ENCODE measurements around the gene CREB5.

DNA sequence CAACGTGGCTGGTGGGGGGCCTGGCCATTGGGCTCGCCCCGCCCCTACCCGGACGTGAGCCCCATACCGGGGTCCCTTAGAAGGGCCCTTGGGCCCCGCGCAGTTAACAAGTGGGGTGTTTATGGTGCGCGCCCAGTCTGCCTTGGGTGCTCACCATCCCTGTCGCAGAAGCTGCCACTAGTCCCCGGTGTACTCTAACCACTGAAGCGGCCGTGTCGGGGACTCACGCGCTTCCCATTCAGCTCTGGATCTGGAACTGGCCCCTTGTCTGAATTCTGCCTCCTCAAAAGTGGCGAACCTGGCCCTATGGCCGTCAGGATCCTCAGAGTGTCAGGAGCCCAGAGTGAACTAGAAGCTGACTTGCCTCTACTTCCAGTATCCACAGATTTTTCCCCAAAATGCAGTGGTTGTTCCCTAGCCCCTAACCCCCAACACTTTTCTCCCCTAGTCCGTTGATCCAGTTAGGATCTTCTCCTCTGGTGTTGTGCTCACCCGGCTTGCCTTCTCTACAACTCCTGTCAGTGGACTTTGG is 494 bp upstream of the HOXA10 start:
- PRO-cap: no peak
- RAMPAGE, long total RNA, 4 experiments: no peak in any of the 4 experiments

DNA sequence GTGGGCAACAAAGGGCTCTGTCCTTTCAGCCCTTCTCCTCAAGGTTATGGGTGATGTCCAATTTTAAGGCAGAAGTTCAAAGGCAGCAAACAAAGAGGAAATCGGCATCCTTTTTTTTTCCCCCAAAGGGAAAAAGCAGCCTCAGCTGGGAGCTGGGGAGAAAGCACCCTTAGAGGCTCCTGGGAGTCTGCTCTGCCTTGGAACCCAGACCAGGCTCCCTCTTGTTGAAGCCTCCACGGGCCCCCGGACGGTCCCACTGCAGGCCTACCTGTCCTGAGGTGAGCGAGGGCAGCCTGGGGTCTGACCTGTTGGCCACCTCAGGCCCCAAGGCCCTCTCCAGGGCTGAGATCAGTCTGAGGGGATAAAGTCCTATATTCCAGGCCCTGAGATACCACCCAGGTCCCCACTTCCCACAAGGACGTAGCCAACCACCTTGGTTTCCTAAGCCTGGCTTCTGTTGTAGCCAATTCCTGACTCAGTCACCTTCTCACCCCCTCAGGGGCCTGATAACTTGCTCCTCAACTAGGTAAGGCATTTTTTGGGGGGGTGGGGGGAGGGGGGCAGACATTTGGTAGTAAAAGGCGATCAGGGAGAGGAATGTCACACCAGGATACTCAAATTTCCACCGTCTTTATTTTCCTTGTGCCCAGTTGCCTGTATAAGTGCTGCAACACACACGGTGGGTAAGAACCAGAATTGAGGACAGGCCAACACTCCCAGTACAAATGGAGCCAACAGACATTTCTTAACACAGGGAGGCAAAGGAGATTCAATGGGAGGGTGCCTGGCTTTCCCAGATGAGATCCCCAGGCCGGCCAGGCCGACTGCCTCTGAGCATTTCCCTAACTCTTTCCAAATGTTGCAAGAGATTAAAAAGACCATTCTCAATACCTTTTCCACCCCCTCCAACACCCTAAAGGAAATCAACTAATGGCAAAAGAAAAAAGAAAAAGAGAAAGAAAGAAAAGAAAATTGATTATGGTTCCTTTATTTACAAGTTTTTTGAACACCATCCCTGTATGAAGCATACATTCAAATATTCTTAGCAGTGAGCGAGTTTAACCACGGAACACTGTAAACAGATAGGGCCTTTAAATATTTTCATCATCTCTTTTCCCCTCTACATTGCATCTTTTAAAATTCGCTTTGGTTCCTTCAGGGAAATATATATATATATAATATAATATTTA is 4.1 kb downstream of the HOXA11 start:
- PRO-cap: no peak
- RAMPAGE, long total RNA, 4 experiments: no peak in any of the 4 experiments

GRCh38 chr7:27197353-27198209 is 2.3 kb downstream of the HOXA13 start:
- PRO-cap: no peak
- RAMPAGE, long total RNA, 4 experiments: no peak in any of the 4 experiments

DNA sequence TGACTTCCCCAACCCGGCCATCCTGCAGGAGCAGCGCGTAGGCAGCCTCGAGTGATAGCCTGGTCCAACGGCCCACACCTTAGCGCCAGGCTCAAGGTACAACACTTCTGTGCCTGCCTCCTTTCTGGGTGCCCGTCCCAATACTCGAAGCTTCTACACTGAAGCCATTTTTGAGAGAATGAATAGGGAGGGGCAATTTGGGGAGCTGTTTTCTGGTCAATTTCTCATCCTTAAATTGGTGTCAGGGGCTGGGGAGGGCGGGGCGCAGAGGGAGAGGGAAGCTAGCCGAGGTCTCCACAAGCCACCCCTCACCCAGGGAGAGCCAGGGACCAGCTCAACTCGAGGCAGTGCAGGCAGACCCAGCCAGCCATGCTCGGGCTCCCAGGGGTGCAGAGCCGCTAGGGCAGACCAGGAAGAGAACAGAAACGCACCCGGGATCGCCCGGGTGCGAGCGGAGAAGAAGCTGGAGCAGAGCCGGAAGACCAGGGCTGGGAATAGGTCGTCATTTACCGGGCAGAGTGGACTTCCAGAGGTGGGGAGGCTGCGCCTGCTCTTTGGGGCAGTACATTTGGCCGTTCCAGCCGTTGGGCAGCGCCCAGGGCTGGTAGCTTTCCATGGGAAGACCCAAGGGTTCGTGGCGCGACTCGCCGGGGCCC is 1.1 kb downstream of the HOXA13 start:
- PRO-cap: no peak
- RAMPAGE, long total RNA, 4 experiments: no peak in any of the 4 experiments

DNA sequence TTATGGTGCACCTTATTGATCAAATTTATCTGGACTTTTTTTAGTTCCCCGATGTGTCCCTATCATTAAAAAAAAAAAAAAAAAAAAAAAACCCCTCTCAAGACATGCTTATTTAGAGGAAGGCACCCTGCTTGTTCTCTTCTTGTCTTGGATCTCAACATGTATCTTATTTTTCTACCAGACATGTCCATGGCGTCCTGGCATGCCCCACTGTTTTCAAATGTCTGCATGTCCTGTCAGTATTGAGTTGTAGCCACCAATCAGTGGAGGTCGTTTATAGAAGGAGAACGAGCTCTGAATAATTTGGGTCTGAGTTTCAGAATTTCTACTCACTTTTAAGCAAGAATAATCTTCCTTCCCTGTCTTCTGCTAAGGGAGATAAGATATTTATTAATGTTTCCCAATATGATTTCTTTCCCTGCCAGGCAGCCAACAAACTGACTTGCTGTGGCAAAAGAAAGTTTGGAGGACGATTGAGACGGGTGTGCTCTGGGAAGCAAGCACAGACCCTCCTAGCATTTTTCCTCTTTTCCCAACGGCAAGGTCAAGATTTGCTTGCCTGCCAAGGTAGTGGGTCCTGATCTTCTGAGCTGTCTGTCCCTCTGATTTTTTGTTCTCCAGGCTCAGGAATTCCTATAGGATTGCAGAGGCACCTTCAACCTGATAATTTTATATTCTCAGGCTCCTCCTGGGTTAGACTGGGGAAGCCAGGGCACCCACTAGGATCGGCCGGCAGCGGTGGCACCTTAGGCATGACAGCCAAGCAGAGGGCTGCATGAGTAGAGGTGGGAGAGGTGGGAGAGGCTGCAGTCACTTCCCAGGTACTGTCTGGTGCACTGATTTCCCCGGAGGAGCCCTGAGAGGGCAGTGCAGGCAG is 3.1 kb upstream of the HOXA13 start:
- PRO-cap: no peak
- RAMPAGE, long total RNA, 4 experiments: no peak in any of the 4 experiments

DNA sequence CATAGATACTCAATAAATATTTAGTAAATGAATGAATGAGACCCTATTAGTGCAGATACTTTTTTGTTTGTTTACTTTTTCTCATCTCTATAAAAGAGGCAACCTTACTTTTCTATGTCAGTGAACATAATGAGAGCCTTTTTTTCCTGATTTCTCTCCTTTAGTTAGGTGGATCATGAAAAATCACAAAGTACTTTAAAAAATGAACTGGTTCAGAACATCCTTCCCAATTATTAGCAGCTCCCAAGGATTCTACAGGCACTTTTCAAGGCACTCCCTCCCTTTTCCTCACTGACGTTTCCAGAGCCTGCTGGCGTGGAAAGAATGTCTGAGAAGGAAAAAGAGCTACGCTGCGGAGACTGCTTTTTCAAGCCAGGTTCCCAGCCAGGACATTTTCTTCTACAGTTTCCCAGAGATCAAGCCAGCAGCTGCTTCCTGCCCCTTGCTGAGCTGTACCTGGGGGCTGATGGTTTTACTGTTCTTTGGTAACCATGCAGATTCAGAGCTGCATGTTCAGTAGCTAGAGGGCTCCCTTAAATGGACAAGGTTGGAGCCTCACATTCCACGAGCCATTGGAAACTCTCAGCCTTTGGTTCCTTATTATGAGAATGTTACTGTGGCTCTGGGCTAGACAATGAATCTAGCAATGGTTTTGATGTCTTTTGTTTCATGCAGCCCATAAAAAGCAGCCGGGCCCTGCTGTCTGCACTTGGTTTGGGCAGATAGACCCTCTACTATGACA is 133.3 kb downstream of the EVX1 start:
- PRO-cap: no peak
- RAMPAGE, long total RNA, 4 experiments: no peak in any of the 4 experiments

- PRO-cap: no peak
- RAMPAGE, long total RNA, 4 experiments: no peak in any of the 4 experiments
Observed at GRCh38 chr7:27603711-27604899, 58.6 kb downstream of the HIBADH start.

- PRO-cap: no peak
- RAMPAGE, long total RNA, 4 experiments: no peak in any of the 4 experiments
Observed at GRCh38 chr7:27617193-27618129, 45.2 kb downstream of the HIBADH start.

- PRO-cap: bidirectional peak, plus-strand start at chr7:27663148, minus-strand start at chr7:27662849
- RAMPAGE, long total RNA, 4 experiments: no peak in any of the 4 experiments
Observed at GRCh38 chr7:27663065-27663359, 329 bp upstream of the HIBADH start.

DNA sequence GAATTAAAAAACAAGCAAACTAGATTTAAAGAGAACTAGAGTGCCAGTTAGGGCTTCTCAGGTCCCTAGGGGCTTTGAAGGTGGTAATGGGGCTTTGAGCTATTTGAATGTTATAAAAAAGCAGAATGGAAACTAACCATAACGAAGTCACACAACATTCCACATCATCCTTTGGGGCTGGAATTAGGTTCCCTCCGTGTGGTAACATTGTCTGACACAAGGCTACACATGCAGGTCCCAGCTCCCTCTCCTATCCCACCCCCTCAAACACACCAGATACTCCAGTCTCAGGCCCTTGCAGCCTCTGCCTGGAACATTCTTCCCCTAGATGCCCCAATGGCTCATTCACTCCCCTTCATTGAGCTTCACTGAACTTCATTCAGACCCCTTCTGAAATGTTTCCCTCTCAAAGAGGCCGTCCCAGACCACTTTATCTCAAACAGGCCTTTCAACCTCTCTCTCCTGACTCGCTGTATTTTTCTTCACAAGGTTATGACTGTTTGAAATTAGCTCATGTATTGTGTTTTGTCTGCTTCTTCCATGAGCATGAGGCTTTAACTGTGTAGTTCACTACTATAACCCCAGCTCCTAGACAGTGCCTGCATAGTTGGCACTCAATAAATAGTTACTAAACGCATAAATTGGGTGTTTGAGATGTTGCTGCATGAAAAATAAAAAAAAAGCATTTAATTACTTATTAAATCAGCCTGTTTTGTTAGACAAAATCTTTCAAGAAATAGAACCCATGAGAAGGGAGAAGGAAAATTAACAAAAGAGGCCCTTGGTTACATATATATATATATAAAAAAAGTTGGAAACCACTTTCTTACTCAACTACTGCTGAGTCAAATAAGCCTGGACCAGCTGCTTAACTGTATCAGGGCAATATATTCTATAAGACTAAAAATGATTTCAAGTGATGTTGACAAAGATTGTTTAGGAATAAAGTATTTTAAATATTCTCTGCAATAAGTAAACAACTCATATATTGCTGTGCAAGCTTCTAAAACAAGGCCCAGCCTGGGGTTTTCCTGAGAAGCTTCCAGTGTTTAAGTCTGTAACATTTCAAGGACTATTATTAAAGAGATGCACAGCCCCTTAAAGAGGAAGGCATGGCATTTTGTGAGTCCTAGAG is 14.9 kb downstream of the JAZF1 start:
- PRO-cap: no peak
- RAMPAGE, long total RNA, 4 experiments: no peak in any of the 4 experiments

DNA sequence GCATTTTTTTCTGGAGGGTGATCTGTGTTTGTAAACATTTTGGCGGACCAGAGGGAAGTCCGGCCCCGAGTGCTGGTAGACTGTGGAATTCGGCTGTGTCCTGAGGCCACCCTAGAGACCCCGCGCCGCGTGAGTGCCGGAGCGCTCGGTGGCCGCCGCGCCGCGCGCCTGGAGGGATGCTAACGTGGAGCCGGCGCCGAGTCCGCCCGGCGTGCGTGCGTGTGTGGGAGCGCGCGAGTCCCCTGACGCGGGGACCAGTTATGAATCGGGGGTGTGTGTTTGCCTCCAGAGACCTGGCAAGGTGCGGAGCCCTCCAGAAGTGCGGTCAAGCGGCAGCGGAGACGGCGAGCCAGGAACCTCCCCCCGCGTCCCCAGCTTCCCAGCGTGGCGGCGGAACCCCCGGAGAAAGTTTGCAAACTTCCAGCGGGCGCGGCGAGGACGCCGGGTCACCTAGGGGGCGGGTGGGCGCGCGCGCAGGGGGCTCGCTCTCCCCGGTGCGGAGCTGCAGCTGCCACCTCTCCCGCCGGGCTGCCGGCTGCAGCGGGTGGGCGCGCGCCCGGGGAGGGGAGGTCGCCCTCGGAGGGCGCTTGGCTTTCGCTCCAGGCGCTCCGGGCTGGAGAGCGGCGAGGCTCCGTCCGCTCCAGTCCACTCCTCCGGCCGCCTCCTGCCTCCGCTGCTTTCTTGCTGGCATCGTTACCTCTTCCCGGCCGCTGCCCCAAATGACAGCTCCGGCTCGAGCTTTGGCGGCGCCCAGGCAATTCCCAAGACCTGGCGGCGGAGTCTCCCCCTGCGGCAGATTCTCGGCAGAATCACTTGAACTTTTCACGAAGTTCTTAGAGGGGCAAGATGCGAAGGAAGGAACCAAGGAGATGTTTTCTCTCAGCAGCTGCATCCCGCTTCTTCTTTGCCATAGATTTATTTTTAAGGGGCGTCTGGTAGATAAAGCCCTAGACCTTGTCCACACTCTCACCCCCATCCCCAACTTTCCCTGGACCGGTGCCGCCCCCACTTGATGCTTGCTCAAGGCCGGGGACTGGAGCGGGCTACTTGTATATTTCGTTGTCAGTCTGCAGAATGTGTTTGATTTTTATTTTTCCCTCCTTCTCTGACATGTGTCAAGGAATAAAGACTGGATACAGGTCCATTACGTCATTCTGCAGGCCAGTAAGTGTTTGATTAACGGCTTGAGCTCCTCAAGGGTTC is 2.3 kb upstream of the CREB5 start:
- PRO-cap: bidirectional peak, plus-strand start at position 288 of the sequence, minus-strand start at position 184 of the sequence; bidirectional peak, plus-strand start at position 764 of the sequence, minus-strand start at position 666 of the sequence
- RAMPAGE, long total RNA, 4 experiments: no peak in any of the 4 experiments

- PRO-cap: no peak
- RAMPAGE, long total RNA, 4 experiments: no peak in any of the 4 experiments
Observed at GRCh38 chr7:28412137-28412748, at the start of gene CREB5. Gene CREB5, plus strand, starts transcription at chr7:28412518.

GRCh38 chr7:28623285-28623696 is 211.0 kb downstream of the CREB5 start:
- PRO-cap: no peak
- RAMPAGE, long total RNA, 4 experiments: no peak in any of the 4 experiments

GRCh38 chr7:28926888-28927377 is 31.2 kb downstream of the TRIL start:
- PRO-cap: no peak
- RAMPAGE, long total RNA, 4 experiments: no peak in any of the 4 experiments

DNA sequence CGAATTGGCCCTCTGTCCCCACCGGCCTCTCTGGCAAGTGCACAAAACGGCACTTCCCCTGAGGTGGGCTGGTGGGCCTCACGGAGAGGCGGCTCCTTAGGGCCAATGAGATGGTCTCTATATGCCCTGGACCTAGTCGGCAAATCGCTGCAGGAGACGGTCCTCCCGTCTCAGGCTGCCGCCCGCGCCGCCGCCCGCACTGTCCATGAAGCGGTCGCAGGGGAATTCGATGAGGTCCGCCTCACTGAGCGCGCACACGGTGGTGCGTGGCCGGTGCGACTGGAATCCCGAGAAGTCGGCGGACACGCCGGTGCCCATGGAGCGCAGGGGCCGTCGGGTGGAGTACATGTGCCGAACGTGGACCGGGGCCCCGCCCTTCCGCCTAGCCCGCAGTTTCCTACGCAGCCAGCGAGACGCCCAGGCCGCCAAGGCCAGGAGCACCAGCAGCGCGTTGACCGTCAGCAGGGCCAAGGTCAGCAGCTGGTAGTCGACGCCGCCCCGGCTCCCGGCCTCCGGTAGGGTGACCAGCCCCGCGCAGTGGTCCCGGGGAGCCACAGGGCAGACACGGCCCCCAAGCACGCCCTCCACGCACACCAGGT is 2.6 kb downstream of the TRIL start:
- PRO-cap: no peak
- RAMPAGE, long total RNA, 4 experiments: no peak in any of the 4 experiments

DNA sequence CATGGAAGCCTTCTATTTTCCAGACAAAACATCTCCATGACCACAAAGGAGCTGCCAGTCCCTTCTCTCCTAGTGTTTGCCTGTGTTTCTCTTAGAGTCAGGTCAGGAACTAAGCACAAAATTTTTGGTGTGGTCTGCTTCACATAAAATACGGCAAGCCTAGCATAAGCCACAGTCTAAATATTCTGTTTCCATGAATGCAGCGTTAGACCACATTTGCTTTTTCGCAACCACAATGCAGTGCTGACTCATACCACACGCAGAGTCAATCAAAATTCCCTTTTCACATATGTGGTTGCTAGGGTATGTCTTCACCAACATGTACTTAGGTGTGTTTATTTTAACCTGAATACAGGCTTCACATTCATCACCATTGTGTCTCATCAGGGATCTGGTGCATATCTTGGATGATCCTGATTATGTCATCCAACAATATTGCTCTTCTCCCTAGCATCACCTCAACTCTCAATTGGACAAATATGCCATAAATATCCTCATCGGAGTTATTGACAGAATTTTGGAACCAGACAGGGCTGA is 90.8 kb downstream of the CHN2 start:
- PRO-cap: no peak
- RAMPAGE, long total RNA, 4 experiments: no peak in any of the 4 experiments

DNA sequence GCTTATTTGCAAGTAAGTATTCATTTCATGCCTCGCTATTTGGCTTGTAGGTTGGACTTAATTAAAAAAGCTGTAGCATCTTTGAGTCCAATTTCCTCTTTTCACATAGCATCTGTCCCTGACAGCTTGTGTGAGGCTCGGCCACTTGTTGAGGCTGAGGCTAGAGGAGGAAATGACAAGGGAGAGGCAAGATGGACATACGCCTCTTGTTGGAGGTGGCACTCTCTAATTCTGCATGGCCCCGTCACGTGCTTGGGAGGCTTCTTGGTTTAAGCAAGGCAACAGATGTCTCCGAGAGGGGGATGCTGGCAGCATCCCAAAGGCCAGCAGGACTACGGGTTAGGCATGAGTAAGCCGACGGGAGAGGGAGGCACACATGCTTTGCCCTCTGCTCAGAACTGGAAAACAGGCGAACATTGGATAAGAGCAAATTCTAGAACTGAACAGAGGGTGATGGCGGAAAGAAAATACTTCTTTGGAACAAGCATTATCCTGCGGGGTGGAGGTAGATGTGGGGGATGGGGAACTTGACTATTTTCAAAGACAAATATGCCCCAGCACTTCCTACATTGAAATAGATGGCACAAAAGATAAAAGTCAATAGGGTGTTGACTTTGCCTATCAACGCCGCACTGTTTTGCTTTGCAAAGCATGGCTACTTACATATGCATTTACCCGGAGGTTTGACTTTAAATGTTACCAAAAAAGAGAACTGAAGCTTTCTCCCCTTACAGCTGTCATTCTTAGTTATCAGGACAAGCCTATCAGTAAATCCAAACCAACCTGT is 94.7 kb downstream of the CHN2 start:
- PRO-cap: no peak
- RAMPAGE, long total RNA, 4 experiments: no peak in any of the 4 experiments

GRCh38 chr7:29297112-29297917 is 102.7 kb downstream of the CHN2 start:
- PRO-cap: no peak
- RAMPAGE, long total RNA, 4 experiments: no peak in any of the 4 experiments

- PRO-cap: no peak
- RAMPAGE, long total RNA, 4 experiments: no peak in any of the 4 experiments
Observed at GRCh38 chr7:29304632-29305404, 110.2 kb downstream of the CHN2 start.

DNA sequence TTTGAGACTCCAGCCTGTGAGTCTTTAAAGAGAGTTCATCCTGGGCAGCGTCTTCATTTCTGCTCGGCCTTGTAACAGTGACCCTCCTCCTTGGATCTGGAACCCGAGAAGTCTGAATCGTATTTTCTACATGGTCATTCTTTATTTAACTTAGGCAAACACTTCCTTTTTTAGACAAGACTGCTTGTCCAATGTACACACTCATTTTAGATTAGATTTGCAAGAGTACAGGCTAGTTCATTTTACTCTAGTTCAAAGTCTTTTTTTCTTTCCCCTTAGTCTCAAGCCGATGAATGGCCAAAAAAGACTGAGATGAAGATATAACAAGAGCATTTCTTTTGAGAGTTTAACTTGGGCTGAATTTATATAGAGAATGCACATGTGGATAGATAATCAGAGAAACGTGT is 133.5 kb downstream of the CHN2 start:
- PRO-cap: no peak
- RAMPAGE, long total RNA, 4 experiments: no peak in any of the 4 experiments